Pericardium fibroblast (primary cell): ENCODE measurements around a stretch of chr5.

- RAMPAGE, long total RNA: no peak
Measured at GRCh38 chr5:141637119-141638004, 565 bp downstream of the RELL2 start.

DNA sequence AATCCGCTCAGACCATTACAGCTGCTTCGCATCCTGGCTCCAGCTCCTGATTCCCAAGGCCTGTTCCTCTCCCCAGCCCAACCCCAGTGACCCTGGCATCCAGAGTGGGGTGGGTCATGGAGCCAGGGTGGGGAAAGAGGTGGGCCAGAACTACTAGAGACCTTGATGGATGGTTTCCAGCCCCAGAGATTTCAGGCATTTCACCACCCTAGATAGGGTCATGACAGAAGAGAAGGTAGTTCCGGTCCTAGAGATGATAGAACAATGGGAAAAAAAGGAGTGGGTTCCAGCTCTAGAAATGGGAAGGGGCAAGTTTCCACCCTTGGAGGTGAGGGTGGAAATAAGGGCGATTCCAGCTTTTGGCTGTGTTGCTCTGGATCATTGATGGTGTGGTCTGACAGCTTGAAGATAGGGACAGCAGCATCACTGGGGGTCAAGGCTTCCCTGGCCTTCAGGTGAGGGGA lies 4.3 kb downstream of the RELL2 start:
- RAMPAGE, long total RNA: no peak

GRCh38 chr5:141652653-141653093 lies 1.5 kb upstream of the FCHSD1 start:
- RAMPAGE, long total RNA: no peak

DNA sequence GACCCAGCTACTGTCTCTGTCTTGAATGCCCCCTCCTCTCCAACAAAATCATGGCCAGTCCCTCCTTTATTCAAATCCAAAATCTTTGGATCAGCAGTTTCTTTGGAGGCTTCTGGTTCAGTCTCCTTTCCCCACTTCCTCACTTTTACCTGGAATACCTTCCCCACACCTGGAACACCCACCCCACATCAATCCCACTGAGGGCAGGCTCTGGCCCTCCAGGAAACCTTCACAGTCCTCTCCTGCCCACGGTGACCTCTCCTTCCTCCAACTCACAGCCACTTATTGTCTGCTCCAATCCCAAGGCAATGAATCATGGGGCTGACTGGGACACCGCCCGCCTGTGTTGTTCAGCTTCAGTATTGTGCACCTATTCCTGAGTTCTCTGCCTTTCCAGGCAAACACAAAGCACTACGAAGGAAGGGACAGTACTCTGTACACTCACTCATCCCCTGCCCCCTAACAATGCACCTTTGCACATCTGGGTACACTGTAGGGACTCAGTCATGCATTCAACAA lies 7.4 kb downstream of the PCDH1 start:
- RAMPAGE, long total RNA: no peak

DNA sequence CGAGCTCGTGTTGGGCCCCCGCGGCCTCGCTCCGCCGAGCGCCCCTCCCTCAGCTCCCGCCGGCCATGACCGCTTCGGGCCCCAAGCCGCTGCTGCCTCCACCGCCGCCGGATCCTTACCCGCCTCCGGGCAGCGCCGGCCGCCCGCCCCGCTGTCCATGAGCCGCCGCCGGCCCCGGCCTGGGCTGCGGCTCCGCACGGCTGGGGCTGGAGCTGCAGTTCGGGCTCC lies 192 bp downstream of the PCDH1 start:
- RAMPAGE, long total RNA: no peak

- RAMPAGE, long total RNA: no peak
Measured at GRCh38 chr5:141941894-141942990, 15.8 kb downstream of the PCDH12 start.

GRCh38 chr5:141978312-141978920 lies 9.5 kb downstream of the RNF14 start:
- RAMPAGE, long total RNA: no peak

GRCh38 chr5:142046008-142046715 lies 33.3 kb upstream of the GNPDA1 start:
- RAMPAGE, long total RNA: no peak

GRCh38 chr5:142053345-142054132 lies 40.7 kb upstream of the GNPDA1 start:
- RAMPAGE, long total RNA: no peak

GRCh38 chr5:142130134-142130405 lies 21.5 kb downstream of the NDFIP1 start:
- RAMPAGE, long total RNA: no peak

- RAMPAGE, long total RNA: no peak
Measured at GRCh38 chr5:142174993-142175579, 66.5 kb downstream of the NDFIP1 start.

DNA sequence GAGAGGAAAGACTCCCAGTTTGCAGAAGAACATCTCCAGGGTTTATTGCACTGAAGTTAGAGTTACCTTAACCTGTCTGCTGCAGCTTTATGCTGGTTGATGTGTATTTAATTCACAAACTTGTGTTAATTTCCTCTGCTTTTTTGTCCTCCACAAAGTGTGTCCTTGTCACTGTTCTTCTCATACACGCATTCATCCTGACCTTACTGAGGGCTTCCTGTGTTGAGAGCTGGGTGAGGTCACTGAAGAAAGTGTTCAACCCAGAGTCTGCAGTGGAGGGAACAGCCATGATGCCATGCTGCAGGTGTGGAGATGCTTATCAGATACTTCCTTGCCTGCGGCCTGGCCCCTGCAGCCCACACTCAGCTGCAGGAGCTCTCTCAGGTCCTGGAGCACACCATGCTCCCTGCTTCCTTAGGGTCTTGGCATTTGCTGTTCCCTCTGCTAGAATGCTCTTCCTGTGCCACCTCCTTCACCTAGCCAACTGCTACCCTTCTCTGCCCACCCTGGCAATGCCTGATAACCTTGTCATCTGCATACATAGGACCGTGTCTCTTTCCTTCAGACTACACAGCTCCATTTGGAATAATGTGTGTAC lies 108.1 kb upstream of the SPRY4 start:
- RAMPAGE, long total RNA: no peak

GRCh38 chr5:142441491-142442139 lies 116.8 kb upstream of the SPRY4 start:
- RAMPAGE, long total RNA: no peak

GRCh38 chr5:142507262-142508264 lies 178.3 kb downstream of the FGF1 start:
- RAMPAGE, long total RNA: no peak

DNA sequence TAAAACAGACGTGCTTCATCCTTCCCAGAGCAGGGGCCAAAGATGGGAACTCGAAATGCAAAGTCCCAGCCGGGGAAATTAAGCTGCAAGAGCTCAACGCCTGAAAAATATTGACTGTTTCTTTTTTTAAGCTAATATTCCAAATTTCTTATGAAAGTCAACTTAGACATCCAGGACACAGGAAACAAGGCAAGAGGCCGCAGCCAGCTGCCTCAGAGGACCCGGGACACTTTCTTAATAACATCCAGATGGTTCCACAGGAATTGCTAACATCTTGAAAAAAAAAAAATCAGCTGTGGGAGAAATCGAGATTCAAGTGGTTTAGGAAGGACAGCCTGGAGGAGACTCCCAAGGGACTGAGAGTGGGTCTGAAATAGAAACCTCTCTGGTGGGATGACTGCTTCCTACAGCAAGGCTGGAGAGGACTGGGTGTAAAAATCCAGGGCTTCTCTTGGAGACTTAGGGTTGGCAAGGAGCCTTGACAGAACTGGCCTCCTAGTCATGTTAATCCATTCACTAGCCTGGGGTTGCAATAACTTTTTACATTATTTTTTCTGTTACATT lies 144.8 kb downstream of the FGF1 start:
- RAMPAGE, long total RNA: no peak

DNA sequence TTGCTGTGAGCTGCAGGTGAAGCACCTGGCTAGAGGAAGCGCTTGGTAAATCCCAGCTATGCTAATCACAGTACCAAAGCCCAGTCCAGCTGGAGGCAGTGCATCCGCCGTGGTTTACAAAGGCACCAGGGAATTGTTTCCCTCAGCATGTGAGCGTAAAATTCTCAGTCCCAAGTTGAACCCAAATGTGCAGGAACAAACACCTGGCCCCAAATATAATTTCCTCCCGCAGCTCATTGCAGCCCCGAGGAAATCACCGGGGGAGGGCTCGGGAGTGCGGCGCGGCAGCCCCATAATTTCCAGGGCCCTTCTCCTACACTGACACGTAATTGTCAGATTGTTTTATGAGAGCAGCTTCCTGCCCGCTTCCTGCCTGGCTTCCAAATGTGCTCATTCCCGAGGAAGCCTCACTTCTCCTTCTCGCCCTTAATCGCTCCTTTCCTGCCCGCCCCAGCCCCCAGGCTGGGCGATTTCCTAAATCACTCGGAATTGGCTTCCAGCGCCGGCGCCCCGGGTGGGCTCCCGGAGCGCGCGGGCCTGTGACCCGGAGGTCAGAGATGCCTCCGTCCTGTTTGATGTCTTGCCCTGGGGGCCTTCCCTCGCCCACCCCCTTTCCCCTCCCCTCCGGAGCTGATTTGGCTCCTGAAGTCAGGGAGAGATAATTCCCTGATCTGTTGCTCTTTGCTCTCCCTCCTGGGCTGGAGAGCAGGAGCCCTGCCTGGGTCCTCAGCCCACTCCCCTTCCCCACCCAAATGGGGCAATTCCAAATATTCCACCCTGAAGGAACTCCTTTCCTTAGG lies 134.3 kb downstream of the FGF1 start:
- RAMPAGE, long total RNA: no peak

GRCh38 chr5:142644701-142645359 lies 41.1 kb downstream of the FGF1 start:
- RAMPAGE, long total RNA: no peak

DNA sequence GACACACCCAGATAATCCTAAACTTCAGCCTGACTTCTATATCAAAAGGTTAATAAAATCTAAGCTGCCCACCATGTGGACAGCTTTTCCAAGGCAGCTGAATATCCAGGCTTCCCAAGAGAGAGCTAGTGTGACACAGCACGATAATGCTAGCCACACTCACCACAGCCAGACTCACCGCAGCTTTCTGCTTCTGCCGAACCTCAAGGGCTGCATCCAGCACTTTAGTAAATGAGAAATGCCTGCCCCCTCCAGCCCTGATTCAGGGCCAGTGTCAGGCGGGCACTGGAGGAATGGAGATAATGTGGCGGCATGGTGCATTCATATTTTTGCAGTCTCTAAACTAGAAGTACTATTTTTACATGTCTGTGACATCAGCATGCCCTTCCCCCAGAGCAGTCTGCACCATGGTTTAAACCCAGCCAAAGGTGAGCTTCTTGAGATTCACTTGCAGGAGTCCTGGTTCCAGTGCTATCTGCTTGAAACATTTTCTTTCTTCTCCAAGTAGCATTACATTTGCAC lies 493 bp downstream of the FGF1 start:
- RAMPAGE, long total RNA: no peak

GRCh38 chr5:142712995-142713750 lies 27.3 kb upstream of the FGF1 start:
- RAMPAGE, long total RNA: no peak

- RAMPAGE, long total RNA: no peak
Measured at GRCh38 chr5:142716071-142716487, 30.2 kb upstream of the FGF1 start.